Cardiac septum (tissue), 1 donor: Measurements from ENCODE around the genes SGO2 and BZW1.

GRCh38 chr2:199368348-199368930 is 89.3 kb downstream of the SATB2 start:
- PRO-cap = no peak

GRCh38 chr2:199431676-199431887 is 26.2 kb downstream of the SATB2 start:
- PRO-cap = no peak

DNA sequence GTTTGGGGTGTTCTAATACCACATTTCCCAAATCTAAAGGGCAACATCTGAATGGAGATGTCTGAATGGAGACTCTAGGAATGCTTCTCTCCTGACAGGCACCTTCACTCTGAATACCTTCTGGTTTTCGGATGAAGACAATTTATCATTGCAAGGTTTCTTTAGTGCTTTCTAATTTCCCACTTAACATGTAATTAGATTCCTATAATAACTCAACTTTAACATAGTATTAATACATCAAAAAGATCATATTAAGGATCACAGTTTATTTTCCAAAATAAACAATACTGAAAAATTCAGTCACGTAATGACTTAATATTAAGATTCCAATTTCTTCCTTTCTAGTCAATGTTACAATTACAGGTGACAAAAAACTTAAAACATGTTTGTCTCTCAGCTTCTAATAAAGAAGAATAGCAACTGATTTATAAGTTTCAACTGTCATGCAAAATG is 11.9 kb downstream of the SATB2 start:
- PRO-cap = no peak

DNA sequence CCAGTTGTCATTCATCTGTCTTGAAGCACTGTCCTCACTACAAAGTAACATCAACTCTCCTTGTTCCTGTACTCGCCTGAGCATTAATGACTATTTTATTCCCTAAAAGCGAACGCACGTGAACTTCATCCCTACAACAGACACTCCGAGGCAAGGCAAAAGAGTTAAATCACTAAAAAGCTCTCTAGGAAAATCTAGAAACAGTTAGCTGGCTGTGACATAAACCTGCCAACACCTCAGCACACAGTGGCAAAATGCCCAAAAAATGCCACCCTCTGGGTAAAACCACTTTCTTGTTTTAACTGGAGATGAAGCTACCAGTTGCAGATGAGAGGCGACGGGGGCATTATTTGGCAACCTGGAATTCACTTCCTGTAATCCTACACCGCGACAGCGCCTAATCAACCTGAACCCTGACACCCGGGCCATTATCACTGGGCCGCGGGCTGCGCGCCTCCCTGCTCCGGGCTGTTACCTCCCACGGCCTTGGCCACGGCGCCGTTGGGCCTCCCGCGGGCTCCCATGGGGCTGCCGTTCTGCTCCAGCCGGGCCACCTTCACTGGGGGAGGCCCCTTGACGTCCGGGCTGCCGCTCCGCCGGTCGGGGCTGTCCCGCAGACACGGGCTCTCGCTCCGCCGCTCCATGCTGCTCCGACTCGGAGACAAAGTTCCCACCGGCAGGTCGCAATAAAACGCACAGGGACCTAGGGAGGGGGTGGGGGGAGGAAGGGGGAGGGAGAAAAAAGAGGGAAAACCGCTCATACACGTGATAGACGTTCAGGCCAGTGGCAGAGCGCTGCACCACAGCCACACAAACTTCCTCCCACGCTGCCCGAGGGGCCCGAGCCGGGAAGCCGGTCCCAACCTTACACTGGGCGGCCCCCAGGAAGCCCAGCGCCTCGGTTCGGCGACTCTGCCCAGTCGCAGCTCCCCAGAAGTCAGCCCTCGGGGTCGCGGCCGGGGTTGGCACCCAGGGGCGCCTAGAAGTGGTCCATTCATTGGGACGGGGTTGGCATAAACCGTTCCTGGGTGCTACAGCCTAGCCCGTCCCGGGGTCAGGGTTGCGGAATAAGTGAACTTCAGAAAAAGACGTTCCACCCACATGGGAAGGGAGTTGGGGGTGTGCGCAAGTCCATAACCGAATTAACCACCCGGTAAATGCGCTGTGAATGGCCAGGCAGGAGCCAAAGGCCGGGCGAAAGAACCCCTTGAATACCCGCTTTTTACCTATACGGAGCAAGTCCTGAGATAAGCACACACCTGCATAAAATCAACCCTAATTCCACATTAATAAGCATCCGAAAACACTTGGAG is 1.9 kb downstream of the SATB2 start:
- PRO-cap = no peak

GRCh38 chr2:199459003-199459202 is 1.2 kb upstream of the SATB2 start:
- PRO-cap = no peak

GRCh38 chr2:199659166-199659805 is 191.7 kb downstream of the FTCDNL1 start:
- PRO-cap = no peak

DNA sequence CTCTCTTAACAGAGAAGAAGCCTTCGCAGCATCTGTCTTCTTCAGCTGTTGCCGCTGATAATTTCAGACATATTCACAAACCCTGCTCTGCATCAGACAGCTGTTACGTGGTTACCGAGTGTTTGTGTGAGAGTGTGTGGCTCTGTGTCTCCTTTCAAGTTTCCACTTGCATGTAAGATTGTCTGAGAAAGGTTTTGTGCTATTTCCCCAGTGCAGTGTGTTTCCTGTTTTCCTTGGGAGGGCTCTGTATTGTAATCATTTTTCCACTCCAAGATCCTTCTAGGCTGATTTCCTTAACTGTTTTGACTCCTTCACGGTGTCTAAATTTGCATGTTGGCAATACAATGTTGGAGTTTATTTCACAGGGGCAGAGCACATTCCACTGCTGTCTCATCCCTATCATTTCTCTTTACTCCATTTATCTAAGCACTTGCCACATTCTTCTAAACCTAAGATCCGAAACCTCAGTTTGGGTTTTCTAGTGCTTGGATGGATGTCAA is 32.9 kb downstream of the MAIP1 start:
- PRO-cap = unidirectional peak, minus-strand start at position 168 of the sequence

GRCh38 chr2:200302834-200303362 is 3.6 kb upstream of the SPATS2L start:
- PRO-cap = no peak

- PRO-cap = no peak
Observed at GRCh38 chr2:200424946-200425515, 84.8 kb downstream of the KCTD18 start.

DNA sequence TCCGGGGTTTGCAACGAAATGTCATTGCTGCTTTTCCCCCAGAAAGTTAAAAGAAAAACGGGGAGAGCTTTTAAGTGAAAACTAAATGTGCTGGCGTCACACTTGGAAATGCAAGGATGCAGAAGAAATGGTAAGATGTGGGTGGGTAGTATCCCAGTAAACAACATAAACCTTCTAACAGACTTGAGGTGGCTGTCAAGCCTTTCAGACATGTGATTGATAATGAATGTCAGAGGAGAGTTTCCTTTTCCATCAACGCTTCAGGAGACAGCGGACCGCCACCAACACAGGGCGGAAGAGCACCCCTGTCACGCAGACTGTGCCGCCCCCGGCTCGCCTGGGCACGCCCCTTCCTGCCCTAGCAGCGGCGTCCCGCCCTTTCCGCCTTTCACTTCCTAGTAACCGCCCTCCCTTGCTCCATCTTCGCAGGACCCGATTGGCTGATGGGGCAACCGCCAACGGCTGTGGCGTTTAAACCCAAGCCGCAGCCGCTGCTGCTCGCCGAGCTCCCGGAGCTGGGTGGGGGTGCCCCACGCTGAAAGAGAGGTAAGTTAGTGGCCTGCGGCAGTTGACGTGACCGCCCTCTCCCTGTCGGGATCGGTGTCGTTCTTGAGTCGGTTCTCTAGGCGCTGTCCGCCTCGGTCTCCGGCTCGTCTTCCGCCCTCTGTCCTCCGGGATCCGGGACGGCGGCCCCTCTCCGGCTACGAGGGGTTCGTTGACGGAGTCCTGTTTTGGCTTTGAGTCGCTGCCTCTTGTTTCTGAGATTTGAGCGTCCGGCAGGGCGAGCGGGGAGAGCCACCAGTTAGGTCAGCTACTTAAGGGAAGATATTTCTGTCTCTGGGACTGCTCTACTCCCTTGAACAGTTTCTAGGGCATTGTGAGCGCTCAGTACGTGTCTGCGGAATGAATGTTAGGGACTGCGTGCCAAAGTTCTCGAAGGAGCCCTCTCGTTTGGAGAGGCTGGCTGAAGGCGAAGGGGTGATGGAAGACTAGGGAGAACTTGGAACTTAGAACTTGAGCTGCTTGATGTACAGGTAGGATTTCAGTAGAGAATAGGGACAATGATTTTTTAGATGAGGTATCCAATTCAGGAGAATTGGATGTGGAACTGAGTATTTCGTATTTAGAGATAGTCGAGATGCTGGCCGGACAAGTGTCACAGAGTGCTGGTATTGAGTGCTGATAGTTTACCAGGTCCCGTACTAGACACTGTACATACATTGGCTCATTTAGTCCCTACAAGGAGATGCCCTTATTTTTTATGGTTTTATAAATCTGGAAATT is at the start of gene SGO2:
SGO2 (plus strand) TSS at position 501 of the 1,284 bp plus-strand sequence.
- PRO-cap = bidirectional peak, plus-strand start at position 428 of the sequence, minus-strand start at position 335 of the sequence

- PRO-cap = no peak
Observed at GRCh38 chr2:200679220-200679560, 93.4 kb downstream of the AOX1 start.

- PRO-cap = no peak
Observed at GRCh38 chr2:200695113-200696135, 109.6 kb downstream of the AOX1 start.

- PRO-cap = no peak
Observed at GRCh38 chr2:200791828-200792380, 19.8 kb upstream of the BZW1 start.

- PRO-cap = unidirectional peak, plus-strand start at chr2:200797657
Observed at GRCh38 chr2:200797177-200797833, 14.4 kb upstream of the BZW1 start.

- PRO-cap = bidirectional peak, plus-strand start at chr2:200811563, minus-strand start at chr2:200811429; bidirectional peak, plus-strand start at chr2:200811910, minus-strand start at chr2:200811737
Observed at GRCh38 chr2:200811167-200812059, at the start of gene BZW1. TSS of gene BZW1 (plus strand) at chr2:200811910.

DNA sequence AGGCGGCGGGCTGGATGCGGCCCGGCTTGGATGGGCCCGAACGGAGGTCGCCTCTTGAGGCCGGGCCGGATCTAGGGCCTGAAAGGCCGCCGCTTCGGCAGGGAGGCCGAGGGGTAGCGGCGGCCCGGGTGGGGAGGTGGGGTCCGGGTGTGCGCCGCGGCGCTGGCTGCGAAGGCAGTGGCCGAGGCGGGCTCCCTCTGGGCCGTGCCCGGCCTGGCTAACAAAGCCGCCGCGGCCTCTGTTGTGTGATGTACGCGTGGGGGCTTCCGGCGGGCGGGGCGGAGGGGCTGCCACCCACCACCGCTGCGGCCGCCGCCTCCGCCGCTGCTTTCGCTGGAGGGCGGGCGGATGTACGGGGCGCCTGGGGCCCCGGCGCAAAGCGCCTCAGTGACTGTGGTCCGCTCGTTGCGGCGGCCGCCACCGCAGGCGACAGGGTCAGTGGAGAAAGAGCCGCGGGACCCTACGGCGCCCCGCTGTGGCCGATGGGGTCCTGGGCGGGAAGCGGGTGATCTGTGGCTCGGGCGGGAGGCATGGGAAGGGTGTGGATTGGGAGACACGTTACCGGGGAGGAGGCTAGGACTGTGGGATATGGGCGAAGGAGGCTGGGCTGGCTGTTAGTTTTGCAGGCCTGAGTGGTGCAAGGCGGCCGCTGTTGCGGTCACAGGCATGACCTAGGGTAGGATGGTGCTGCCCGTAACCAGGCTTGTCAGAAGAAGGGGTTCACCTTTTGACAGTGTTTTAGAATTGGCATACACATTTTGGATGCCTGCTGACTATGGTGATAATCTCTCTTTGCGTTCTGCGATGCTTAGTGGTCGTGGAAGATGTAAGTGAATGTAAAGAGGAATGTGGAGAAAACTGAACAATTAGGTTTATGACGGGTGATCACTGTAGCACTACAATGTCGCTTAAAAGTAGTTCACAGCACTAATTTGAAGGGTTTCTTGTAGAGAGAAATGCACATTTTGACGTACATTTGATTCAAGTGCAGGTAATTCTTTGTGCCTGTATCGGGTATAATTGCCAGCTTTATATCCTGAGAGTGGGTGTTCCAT is 677 bp downstream of the BZW1 start:
- PRO-cap = unidirectional peak, minus-strand start at position 481 of the sequence

DNA sequence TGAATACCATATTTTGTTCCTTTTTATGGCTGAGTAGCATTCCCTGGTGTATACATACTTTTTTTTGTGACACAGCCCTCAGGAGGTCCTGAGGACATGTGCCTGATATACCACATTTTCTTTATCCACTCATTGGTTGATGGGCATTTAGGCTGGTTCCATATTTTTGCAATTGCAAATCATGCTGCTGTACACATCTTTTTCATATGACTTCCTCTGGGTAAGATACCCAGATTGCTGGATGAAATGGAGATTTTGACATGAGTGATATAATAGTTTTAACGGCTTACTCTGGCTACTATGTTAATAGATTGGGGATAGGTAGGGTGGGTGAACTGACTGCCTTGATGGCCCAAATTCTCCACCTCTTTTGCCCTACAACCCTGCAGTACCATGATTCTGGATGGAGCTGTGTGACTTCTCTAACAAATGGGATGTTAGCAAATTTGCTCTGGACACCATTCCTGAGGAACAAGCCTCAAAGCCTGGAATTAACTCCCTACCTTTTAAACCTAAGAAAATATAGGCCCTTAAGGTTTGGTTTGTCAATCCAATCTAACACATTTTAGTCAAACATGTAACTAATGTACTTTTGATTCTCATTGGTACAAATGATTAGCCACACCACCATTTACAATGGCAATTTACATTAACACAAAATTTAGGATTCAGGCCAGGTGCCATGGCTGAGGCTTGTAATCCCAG is 13.1 kb downstream of the CLK1 start:
- PRO-cap = no peak

- PRO-cap = no peak
Observed at GRCh38 chr2:200851917-200852739, 12.3 kb downstream of the CLK1 start.

GRCh38 chr2:201056956-201057621 is 14.4 kb downstream of the HYCC2 start:
- PRO-cap = no peak

DNA sequence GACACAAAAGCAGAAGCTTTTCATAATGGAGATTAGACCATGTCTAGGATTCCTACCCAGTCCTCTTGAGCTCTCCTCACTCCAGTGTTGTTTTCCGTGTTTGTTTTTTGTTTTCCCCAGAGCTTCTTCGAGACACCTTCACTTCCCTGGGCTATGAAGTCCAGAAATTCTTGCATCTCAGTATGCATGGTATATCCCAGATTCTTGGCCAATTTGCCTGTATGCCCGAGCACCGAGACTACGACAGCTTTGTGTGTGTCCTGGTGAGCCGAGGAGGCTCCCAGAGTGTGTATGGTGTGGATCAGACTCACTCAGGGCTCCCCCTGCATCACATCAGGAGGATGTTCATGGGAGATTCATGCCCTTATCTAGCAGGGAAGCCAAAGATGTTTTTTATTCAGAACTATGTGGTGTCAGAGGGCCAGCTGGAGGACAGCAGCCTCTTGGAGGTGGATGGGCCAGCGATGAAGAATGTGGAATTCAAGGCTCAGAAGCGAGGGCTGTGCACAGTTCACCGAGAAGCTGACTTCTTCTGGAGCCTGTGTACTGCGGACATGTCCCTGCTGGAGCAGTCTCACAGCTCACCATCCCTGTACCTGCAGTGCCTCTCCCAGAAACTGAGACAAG is 22.5 kb upstream of the CASP10 start:
- PRO-cap = no peak